Calu3 (cell line): ENCODE data around the gene ITGBL1.

DNA sequence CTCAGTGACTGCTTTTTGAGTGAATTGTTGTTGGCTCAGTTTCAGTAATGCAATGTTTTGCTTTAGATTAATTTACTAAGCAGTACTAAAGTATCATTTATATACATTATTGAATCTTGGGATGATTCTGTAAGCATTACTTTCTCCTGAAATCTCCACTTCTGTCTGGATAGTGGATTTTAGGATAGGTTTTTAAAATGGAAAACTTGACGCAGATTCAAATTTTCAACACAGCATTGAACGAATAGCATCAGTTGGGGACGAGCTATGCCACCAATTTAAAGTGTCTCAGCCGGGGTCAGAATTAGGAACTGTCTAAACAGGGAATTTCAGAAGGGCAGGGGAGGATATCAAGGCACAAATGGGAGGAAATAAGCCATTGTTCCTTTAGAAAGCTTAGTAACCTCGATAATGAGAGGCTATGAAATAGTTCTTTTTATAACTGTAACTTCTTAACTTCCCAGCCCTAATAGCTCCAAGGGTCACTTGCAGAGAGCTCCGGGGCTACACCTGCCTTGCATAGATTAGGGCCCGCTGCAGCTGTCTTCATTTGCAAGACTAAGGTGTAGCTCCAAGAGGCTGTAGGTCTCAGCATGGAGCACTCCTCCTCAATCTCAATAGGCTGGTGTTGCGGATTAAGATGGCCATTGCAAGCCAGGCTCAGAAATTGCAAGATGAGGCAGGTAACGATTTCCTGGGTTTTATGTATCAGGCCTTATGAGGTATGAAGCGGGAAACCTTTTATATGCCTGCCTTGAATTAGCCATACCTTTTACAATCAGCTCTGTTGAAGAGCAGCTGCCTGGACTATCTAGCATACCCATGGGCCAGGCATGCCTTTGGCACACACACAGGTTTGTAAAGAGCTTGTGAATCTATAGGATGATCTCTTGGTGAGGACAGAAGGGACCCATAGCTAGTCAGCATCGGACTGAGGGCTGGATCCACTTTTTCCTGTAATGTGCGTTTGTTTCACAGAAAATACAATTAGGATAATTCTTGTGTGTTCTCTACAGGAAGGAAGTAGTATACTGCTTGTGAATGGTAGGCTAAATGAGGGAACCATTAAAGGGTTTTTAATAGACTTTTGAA lies 80.4 kb downstream of the CLYBL start:
- PRO-cap: no peak

GRCh38 chr13:99751703-99752270 lies 145.3 kb downstream of the CLYBL start:
- PRO-cap: no peak

- PRO-cap: bidirectional peak, plus-strand start at chr13:99968632, minus-strand start at chr13:99968564
Observed at GRCh38 chr13:99967667-99968978, 3.4 kb downstream of the ZIC5 start.

DNA sequence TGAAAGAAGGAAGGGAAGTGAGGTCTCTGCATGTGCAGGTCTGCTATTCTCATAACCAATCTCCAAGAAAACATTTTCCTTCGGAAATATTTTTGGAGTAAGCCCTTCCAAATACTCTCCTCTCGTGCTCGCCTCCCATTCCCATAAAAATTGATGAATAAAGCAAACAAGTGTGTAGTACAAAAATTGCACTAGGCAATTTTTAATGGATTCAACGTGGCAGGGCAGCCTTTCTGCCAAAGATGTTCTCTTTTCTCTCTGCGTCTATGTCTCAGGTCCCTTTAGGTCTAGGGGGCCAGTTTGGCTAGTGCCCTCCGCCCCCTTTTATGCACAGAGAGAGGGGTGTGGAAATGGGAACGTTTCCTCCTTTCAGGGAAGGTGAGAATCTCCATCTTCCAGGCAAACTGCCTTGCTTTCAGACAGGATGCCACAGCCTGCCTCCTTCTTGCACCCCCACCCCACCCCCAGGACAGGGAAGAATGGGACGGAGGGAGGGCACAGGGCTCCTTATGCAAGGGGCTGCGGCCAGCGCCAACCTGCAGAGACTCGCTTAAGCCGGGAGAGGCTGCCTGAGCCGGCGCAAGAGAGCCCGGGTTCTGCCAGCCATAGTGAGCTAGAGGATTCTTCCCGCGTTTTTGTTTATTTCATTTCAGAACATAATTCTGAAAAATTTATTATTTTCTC lies 2.7 kb upstream of the ZIC2 start:
- PRO-cap: no peak

GRCh38 chr13:100402846-100403128 lies 185.8 kb downstream of the GGACT start:
- PRO-cap: no peak

DNA sequence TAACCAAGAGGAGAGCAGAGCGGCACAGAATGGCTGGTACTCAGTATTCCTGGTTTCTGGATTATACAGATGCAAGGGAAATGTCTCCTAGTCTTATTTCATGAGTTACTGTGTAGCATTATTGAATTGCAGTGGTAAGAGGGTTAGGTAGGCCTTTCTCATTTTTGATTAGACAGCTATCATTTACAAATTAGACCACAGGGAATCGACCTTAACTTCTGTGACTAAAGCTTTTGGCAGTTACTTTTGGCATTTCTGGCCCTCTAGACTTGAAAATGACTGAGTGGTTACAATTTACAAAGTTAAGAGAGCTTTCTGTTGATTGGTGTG lies 86.2 kb downstream of the GGACT start:
- PRO-cap: no peak

- PRO-cap: no peak
Observed at GRCh38 chr13:100523424-100524384, 64.9 kb downstream of the GGACT start.

DNA sequence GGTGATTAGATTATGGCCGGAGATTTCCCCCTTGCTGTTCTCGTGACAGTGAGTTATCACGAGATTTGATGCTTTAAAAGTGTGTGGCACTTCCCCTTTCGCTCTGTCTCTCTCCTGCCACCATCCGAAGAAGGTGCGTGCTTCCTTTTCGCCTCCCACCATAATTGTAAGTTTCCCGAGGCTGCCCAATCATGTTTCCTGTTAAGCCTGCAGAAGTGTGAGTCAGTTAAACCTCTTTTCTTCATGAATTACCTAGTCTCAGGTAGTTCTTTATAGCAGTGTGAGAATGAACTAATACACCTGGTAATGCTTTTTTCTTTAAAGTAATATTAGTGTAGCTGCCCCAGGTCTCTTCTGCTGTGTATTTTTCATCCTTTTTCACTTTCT lies 9.4 kb upstream of the NALCN start:
- PRO-cap: no peak

GRCh38 chr13:101452187-101453037 lies at the start of gene ITGBL1:
ITGBL1 (plus strand) TSS chr13:101452675.
- PRO-cap: no peak

DNA sequence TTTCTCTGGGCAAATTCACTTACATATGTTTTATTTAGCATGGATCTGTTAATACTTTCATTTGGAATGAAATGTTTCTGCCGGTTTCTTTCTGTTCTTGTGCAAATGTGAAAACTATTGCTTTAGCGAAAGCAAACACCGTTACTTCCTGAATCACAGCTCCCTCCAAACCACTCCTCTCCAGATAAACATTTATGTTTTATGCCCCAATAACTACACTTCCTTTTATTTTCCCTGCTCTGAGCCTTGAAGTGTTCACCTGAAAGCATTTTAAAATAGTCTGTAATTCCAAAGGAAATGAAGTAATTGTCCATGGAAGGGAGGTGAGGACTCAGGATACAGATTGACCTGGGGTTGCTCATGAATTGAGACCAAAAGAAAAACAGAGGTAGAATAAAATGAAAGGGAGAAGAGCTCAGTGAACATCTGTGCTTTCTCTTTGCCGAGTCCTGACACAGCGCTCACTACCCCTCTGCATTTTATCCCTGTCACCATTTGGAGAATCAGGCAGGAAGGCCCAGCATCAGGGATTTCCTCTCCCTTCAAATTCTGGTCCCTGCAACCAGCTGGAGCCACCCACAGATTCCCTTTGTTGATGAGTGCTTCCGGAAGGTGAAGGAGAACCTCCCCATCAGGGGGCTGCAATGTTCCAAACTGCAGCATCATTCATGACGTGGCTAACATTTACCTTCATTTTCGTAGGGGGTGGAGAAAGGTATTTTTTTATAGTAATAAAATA lies 171.9 kb downstream of the ITGBL1 start:
- PRO-cap: no peak

- PRO-cap: no peak
Observed at GRCh38 chr13:102011351-102011978, 94.7 kb upstream of the FGF14 start.

- PRO-cap: no peak
Observed at GRCh38 chr13:102392410-102393393, 204.1 kb upstream of the TPP2 start.

GRCh38 chr13:102584330-102585049 lies 12.3 kb upstream of the TPP2 start:
- PRO-cap: no peak

DNA sequence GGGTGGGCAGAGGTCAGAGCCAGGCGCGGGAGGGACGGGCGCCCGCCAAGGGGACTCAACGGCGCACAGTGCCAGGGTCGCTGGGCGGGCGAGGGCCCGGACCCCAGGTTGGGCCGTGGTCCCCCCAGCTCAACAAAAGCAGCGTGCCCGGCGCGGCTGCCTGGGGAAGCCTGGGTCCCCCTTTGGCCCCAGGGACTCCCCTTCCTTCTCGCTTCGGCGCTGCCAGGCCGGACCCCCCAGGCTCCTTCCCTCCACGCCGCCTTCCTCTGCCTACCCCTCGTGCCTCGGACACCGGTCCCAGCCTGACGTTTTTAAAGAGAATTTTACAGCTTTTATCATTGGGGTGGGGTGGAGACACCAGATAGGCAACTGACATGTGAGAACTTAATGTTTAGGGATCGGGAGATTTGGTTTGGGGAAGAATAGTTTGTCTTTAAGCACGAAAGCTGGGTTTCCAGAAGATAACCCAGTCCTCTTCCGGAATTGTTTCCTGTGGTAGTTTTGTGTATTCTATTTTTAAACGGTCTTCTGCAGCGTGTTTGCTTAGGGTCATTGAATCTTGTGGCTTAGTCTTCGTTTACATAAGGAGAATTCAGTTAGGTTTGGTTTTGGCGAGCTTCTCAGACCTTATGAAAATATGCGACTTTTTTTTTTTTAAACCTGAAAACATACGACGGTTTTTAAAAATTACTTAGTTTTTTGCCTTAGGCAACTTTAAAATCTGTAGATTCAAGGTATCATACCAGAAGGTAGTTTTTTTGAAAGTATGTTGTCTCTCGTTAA lies 740 bp downstream of the TPP2 start:
- PRO-cap: no peak

- PRO-cap: no peak
Observed at GRCh38 chr13:102621369-102622049, 24.7 kb downstream of the TPP2 start.

- PRO-cap: no peak
Observed at GRCh38 chr13:102875183-102876081, 29.6 kb downstream of the ERCC5 start.

GRCh38 chr13:106184848-106185347 lies 350.6 kb downstream of the EFNB2 start:
- PRO-cap: no peak

- PRO-cap: no peak
Observed at GRCh38 chr13:106344103-106344643, 191.3 kb downstream of the EFNB2 start.

DNA sequence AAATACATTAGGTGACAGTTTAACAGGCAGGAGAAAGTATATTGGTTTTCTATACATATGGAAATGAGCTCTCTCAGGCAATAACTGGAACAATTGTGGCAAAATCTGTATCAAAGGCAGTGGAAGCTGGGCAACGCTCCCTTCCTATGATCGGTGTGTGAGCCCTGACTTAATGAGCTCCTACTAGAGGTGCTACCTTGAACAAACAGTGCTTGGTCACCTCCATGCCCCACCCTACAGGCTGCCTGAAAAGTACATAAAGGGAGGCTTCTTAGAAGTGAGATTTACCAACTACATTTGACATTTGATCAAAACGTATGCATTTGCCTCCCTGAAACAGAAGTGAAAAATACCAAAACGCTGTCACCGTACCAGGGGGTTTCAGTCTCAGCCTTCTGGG lies 185.2 kb downstream of the EFNB2 start:
- PRO-cap: no peak

DNA sequence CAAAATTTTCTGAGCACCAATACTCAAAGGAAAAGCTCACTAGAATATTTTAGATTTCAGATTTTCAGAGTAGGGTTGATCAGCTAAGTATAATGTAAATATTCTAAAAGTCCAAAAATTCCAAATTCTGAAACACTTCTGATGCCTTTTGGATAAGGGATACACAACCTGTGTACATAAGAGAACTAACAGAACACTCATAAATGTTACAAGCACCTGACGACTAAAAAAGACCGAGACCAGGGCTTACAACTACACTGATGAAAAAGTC lies 183.3 kb downstream of the EFNB2 start:
- PRO-cap: no peak